Skeletal muscle satellite cell (primary cell): ENCODE results near the gene PLEKHB1.

DNA sequence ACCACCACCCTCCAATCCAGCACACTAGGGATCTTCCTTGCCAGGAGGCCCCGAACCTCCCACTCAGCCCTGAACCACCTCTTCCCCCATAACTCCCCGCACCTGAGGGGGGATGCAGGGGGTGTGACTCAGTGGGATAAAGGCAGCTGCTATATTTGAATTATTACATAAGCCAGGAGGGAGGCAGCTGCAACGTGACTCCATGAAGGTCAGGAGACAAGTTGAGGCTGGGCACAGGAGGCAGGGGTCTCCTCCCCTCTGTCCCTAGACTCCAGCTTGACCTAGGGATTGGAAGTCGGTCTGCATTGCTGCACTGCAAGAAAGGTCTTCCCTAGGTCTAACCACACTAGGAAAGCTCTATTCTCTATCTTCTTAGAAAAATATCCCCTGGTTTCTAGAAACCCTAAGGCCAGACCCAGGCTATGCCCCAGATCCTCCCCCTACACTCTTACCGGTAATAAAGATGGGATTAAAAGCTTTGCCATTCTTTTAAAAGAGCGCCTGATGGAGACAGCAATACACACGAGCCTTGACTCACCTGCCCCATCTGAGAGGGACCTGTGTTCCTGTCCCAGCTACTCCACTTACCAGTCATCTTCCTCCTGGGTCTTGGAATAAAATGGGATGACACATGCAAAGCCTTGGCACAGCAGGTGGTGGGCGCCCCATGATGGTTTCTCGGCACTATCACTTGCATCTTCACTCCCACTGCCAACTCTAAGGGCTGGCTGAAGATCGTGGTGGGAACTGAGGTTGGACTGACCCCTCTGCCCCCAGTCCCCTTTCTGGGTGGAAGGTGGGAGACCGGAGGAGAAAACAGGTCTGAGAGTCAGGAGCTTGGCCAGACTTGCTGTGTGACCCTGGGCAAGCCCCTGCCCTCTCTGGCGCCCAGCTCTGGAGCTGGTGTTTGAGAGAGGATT is 6.0 kb upstream of the PDE2A start:
- CAGE, long polyA plus RNA, result no peak

GRCh38 chr11:72681942-72682509 is 7.8 kb upstream of the PDE2A start:
- CAGE, long polyA plus RNA, result no peak

- CAGE, long polyA plus RNA, result no peak
These were observed 14.4 kb upstream of the PDE2A start for GRCh38 chr11:72688430-72689177.

DNA sequence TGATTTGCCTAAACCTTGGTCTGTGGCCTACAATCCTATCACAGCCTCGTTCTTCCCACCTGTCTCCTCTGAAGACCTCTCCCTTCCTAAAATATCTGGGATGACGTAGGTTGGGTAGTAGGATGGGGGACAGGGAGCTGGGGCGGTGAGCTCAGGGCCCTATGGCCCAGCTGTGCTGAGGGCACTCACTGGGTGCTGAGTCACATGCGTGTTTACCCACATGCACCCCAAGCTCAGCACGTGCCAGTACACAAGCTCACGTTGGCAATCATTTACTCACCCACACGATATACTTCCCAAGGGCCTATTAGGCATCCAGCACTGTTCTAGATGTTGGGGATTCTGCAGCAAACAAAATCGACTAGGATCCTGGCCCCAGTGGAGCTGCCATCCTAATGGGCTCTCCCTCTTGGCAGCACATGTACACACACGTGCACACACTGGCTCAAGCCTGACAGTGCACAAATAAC is 28.7 kb downstream of the ARAP1 start:
- CAGE, long polyA plus RNA, result no peak

DNA sequence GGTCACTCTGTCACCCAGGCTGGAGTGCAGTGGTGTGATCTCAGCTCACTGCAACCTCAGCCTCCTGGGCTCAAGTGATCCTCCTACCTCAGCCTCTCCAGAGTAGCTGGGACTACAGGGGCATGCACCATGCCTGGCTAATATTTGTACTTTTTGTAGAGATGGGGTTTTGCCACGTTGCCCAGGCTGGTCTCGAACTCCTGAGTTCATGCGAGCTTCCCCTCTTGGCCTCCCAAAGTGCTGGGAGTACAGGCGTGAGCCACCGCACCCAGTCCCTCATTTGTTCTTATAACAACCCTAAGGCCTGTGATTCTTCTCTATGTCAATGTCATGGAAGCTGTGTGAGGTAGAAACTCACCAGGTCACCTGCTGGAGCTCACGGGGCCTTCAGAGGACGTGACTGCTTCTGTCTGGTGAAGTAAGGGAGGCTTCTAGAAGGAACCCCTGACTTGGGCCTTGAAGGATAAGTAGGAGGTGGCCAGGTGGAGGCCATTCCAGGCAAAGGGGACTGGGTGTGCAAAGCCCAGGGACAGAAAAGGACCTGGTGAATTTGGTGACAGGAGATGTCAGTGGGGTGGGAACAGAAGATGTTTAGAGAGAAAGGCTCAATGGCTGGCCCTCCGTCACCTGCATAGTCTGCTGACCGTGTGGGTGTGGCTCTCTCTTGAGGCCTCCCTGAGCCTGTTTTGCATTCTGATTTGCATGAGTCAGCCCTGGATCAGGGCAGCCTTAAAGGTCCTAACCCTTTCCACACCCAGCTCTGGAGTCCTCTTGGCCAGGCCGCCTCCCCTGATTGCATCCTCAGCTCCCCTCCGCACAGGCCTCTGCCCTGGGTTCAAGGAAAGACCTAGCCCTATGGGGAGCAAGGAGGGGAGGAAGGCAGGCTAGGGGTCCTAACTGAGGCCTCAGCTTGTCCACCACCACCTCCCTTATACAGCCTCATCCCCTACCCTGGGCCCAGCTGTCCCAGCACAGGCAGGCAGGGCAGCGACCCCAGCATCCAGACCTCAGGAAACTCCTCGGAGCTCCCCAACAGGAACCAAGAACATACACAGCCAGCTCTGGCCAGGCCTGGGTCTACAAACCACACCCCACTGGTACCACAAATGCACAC is 14.2 kb downstream of the ARAP1 start:
- CAGE, long polyA plus RNA, result no peak

- CAGE, long polyA plus RNA, result no peak
These were observed 10.9 kb downstream of the ARAP1 start for GRCh38 chr11:72741241-72741830.

DNA sequence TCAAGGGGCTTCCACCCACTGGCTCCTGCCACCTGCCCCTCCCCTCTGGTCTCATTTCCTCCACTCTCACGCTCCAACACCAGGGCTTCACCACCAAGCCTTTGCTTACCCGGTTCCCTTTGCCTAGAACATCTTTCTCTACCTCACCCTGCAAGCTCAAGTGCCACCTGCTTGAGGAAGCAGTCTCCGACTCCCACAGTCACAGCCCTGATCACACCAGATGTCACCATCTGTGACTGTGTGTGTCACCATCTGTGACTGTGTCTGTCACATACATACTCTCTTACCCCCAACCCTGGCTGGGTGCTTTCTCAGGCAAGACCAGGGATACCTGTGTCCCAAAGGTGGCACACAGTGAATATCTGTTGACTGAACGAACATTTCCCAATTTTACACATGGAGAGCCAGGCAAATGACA is 8.3 kb downstream of the ARAP1 start:
- CAGE, long polyA plus RNA, result no peak

- CAGE, long polyA plus RNA, result no peak
These were observed 16.0 kb downstream of the STARD10 start for GRCh38 chr11:72777544-72778525.

- CAGE, long polyA plus RNA, result no peak
These were observed 15.4 kb upstream of the FCHSD2 start for GRCh38 chr11:73157135-73158209.

DNA sequence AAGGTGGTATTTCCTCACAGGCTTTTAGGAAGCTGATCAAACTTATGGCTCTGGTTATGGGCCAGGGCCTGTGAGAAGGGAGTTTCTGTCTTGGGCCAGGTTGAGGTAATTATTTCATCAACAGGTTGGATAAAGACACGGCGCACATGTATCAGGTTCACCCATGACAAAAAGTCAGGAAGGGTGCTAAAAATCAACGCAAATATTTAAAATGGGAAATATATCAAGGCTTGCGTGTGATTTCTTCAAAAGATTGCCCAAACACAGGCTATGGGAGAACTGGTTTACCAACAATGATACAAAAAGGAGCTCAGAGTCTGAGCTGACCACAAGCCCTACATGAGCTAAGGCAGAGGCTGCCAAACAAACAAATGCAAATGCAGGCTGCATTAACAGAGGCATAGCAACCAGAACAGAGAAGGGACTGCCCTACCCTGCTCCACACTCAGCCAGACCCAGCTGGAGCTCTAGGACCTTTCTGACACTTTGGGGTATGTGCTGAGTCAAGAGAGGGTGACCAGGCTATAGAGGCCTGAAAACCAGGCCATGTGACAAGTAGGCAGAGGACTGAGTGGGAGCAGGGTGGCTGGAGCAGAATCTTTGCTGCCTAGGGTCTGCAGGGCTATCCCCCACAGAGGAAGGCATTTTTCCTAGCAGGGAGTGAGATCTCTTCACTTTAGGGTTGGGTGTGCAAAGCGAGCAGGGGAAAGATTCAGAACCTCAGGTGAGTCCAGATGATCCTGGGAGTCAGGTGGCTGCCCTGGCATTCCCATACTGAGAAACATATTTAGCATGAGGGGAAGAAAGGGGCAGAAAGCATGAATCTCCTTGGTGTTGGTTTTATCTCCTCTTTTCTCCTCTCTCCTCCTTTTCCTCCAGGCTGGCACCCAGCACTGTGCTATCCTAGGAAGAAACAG is 17.8 kb upstream of the P2RY2 start:
- CAGE, long polyA plus RNA, result no peak

DNA sequence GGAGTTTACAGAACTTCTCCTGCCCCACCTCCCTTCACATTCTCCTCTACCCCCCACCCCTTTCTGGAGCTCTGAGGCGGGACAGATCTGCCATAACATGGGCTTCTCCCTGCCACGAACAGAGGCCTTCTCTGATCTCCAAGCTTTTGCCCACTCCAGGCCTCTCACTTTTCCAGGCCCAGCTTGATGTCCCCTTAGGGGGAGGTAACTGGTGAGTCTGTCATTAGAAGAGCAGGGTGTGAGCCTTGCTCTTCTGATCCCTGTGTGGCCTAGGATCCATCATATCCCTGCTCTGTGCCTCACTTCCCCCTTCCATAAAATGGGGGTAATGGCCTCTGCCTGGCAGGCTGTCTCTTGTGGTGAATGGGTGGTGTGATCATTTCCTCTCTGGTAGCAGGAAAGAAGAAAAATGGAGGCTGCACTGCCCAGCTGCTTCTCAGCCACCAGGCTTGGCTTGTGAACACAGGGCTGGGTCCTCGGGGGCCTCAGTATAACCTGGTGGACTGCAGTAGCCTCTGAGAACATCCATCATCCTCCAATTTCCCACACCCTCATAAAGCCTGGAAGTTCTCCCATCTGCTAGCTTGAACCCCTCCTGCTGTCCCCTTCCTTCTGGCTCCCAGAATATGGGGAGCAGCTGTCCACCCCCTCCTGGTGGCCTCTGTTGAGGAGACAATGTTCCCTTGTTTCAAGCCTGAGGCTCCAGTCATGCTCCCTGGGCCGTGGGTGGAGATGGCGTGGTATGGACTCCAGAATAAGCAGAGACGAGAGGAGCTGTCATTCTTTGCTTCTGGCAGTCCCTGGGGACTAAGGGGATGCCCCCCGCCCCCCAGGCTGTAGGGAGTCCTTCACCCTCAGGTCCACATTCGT is 5.7 kb downstream of the ARHGEF17 start:
- CAGE, long polyA plus RNA, result no peak

GRCh38 chr11:73335209-73335751 is 27.2 kb downstream of the ARHGEF17 start:
- CAGE, long polyA plus RNA, result no peak

DNA sequence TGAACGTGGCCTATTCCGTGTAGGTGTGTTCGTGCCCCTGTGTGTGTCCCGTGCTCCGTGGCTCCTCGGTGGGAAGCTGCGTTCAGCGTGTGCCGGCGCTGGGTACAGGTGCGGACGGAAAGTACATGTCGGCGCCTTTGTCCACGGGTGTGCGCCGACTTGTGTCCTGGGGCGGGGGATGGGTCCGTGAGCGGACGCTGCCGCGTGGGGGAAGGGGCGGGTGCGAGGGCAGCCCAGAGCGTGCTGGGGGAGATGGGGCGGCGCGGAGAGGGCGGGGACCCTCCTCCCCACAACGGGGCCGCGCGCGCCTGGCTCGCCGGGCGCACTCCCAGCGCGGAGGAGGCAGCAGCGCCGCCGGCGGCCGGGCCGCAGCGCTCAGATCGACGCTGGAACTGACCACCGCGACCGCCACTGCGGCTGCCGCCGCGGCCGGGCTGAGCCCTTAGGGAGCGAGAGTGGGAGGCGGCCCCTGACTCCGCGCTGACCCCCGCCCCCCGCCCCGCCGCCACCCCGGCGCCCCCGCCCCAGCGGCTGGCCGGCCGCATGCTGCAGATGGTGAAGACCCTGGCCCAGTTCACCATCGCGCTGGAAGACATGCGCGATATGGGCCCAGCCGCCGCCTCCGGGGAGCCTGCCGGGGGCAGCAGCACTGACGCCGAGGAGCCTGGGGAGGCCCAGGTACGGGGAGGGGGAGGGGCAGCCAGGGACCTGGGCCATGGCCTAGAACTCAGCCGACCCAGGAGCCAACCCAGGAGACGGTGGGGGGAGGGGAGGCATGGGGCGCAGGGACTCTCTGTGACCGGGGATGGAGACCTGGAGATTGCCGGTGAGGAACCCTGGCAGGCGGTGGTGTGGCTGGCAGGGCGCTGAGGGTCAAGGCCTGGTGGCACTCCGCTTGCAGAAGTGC is 33.3 kb upstream of the RELT start:
- CAGE, long polyA plus RNA, result no peak

DNA sequence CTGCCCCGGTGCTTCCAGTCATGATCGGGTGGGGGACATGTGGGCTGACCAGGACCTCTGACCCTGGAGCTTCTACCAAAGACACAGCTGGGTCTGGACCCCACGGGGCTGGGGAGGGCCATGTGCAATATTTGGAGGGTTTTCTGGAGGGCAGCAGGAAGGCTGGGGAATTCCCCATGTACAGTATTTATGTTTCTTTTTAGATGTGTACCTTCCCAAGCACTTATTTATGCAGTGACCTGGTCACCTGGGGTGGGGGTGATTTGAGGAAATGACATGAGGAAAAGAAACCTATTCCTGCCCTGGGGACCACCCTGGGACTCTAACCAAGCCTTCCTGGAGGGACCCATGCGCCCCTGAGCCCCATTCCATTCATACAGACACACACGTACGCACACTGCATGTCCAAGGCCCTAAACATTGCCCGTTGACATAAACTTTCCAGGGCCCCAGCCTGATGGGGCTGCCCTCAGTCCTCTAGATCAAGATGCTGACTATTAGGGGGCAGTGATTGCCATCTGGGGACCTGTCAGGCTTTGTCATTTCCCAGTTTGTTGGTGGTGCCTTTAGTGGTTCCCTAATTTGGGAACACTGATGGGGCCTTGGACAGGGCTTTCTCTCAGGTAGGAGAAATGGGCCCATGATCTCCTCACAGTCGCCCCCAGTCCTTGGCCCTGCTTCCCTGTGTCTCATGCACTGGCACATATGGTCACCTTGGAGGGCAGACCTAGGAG is 8.0 kb upstream of the RELT start:
- CAGE, long polyA plus RNA, result no peak

DNA sequence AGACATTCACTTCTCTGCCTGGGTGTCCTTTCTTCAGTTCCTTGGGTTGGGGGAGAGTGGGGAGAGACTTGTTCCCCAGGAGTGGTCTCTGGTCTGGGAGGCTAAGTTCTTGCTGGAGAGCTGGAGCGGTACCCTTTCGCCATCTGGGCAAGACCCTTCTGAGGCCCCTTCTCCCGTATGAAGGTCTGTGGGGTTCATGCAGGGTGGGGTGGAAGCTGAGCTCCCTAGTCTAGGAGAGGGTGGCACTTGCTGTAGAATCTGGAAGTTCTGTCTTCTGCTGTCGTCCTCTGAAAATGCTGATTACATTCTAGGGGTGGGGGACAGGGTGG is 1.8 kb downstream of the RELT start:
- CAGE, long polyA plus RNA, result no peak

DNA sequence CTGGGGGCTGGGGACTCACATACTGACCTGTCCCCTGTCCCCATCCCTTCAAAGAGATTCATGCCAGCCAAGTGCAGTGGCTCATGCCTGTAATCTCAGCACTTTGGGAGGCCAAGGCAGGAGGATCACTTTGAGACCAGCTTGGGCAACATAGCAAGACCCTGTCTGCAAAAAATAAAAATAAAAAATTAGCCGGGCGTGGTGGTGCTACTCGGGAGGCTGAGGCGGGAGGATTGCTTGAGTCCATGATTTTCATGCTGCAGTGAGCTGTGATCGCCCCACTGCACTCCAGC is 15.2 kb downstream of the RELT start:
- CAGE, long polyA plus RNA, result no peak

GRCh38 chr11:73645962-73646971 is at the start of gene PLEKHB1:
PLEKHB1 (plus strand) TSS chr11:73646581.
- CAGE, long polyA plus RNA, result no peak

- CAGE, long polyA plus RNA, result no peak
These were observed 1.1 kb downstream of the PLEKHB1 start for GRCh38 chr11:73647375-73648067.

DNA sequence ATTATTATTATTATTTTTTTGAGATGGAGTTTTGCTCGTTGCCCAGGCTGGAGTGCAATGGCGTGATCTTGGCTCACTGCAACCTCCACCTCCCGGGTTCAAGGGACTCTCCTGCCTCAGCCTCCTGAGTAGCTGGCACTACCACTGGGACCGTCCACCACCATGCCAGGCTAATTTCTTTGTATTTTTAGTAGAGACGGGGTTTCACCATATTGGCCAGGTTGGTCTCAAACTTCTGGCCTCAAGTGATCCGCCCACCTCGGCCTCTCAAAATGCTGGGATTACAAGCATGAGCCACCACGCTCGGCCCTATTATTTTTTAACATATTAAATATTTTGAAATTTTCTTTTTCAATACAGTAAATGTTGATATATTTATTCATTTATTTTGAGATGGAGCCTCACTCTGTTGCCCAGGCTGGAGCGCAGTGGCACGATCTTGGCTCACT is 5.9 kb downstream of the RAB6A start:
- CAGE, long polyA plus RNA, result no peak

DNA sequence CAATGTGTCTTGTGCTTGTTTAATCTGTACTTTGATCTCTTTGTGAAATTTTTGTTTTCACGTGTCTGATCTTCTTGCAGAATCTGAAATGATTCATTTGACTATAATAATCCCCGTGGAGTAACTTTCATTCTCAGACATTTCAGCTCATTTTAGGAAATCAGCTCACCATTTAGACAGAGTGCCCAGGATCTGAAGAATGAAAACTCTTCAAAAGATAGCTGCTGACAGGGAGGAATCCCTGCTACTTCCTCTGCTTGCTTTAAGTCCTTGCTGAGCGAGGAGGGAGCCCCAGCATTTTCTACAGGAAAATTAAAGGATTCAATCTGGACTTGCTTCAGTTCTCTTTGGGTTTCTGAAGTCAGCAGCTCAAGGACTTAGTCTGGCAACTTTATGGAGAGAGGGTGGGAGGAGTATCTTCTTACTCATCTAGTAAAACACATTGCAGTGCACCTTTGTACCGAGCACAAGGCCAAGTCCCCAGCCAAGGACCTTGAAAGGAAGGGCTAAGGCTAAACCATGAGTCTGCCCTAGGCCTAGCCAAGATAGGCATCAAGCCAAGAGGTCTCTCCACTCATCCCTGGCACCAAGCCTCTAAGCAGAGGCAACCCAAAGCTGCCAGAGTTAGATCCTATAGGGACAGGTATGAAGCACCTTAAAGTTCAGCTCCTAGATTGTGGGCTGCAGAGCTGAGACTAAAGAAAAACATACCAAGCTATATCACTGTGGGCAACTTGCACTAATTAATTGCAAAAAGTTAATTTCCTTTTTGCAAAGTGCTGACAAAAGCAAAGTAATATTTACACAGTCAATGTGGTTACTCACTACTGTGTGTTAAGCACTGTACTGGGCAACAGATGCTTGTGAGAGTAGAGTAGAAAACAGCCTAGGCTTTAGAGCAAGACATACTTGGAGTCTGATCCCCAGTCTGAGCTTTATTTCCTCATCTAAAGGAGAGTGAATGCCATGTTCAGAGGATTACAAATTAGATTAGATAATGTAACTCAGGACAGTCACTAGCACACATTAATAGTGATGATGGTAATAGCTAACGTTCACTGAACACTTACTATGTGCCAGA is 7.4 kb downstream of the COA4 start:
- CAGE, long polyA plus RNA, result no peak